Placental pericyte (primary cell): ENCODE measurements around a stretch of chr21.

DNA sequence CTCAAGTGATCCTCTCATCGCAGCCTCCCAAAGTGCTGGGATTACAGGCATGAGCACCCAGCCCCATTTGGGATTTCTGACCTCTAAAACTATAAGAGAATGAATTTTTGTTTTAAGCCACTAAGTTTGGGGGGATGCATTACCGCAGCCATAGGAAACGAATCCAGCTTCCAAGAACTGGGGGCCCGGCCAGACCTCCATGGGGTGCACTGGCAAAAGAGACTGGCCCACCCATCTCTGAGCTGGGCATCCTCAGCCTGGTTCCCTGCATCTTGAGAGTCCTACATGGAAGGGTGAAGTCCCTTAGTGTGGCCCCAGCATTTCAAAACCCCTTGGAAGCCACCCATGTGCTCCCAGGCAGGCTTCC lies 9.2 kb upstream of the IFNGR2 start:
- CAGE, long polyA plus RNA = no peak

DNA sequence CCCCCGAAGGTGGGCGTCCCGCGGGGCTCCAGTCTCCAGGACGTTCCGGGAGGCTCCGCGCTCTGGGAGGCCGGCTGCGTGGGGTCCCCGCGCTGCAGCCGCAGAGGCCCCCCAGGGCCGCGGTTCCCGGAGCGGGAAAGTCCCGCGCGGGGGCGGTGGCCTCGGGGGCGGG lies 147 bp upstream of the IFNGR2 start:
- CAGE, long polyA plus RNA = no peak

DNA sequence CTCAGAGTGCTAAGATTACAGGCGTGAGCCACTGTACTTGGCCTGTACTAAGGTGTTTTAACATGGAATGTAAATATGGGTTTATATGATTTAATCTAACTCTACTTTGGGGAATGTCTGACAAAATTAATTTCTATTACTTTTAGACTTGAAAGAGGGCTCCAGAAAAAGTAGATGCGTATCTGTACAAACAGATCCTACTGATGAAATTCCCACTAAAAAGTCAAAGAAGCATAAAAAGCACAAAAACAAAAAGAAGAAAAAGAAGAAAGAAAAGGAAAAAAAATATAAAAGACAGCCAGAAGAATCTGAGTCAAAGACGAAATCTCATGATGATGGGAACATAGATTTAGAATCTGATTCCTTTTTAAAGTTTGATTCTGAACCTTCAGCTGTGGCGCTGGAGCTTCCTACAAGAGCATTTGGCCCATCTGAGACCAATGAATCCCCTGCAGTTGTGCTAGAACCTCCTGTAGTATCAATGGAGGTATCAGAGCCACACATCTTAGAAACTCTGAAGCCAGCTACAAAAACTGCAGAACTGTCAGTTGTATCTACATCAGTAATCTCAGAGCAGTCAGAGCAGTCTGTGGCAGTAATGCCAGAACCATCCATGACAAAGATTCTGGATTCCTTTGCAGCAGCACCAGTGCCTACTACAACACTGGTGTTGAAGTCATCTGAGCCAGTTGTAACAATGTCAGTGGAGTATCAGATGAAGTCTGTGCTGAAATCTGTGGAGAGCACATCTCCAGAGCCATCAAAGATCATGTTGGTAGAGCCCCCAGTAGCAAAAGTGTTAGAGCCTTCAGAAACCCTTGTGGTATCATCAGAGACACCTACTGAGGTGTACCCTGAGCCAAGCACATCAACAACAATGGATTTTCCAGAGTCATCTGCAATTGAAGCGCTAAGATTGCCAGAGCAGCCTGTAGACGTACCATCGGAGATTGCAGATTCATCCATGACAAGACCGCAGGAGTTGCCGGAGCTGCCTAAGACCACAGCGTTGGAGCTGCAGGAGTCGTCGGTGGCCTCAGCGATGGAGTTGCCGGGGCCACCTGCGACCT lies 6.8 kb downstream of the SON start:
- CAGE, long polyA plus RNA = no peak

- CAGE, long polyA plus RNA = no peak
Observed at GRCh38 chr21:33554088-33554418, 11.2 kb downstream of the SON start.

- CAGE, long polyA plus RNA = no peak
Observed at GRCh38 chr21:33969500-33970125, 54.0 kb upstream of the ATP5PO start.

GRCh38 chr21:34520687-34521462 lies 8.9 kb upstream of the KCNE1 start:
- CAGE, long polyA plus RNA = no peak

GRCh38 chr21:34522006-34522783 lies 10.2 kb upstream of the KCNE1 start:
- CAGE, long polyA plus RNA = no peak

DNA sequence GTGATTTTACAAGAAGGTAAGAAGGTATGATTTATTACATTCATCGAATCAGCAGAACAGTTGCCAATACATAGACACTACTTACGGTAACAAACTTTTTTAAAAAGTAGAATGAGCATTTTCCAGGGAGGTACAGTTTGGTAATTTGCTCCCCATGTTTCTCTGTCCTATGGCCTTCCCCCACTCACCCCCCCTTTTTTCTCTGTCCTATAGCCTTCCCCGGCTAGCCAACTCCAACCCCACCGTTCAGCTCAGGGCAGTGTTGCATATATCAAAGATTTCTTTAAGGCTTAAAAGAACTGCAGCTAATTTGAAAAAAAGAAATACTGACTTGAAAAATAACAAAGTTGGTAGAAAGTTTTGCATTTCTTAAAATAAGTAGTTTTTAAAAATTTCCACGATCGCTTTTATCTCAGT lies 12.2 kb upstream of the KCNE1 start:
- CAGE, long polyA plus RNA = no peak

GRCh38 chr21:34614132-34614588 lies 753 bp downstream of the RCAN1 start:
- CAGE, long polyA plus RNA = no peak

DNA sequence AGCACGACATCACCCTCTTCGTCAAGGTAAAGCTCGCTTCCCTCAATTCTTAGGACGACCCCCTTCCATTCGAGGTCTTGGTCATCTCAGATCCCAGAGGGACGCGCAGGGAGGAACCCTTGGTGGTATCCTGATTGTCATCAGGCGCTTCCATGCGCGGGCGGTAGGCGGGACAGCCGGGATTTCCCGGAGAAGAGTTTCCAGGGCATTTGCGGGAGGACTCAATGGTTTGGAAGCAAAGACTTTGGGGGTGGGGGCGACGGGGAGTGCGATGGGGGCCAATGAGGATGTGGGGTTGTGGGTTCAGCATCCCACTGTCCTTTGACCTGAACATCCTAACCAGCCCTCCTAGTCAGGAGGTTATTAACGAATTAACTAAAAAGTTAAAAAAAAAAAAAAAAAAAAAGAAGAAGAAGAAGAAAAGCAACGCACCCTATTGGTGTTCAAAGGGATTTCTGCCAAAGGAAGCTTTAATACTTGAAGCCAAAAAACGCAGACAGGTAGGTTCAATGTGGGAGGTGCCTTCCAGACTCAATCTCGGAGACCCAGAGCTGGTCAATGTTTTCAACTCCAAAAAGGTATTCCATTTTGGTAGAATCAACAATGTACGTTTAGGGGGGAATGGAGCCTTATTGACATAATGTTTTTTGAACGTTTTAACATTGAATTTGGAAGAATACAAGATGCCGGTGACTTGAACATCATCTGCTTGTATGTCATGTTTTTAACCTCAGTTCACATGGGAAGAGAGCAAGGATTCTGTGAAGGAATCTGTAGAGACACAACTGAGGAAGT lies 2.1 kb downstream of the CLIC6 start:
- CAGE, long polyA plus RNA = no peak

- CAGE, long polyA plus RNA = no peak
Observed at GRCh38 chr21:34790101-34790892, 121.5 kb downstream of the CLIC6 start.

- CAGE, long polyA plus RNA = no peak
Observed at GRCh38 chr21:34792073-34792676, 123.4 kb downstream of the CLIC6 start.

DNA sequence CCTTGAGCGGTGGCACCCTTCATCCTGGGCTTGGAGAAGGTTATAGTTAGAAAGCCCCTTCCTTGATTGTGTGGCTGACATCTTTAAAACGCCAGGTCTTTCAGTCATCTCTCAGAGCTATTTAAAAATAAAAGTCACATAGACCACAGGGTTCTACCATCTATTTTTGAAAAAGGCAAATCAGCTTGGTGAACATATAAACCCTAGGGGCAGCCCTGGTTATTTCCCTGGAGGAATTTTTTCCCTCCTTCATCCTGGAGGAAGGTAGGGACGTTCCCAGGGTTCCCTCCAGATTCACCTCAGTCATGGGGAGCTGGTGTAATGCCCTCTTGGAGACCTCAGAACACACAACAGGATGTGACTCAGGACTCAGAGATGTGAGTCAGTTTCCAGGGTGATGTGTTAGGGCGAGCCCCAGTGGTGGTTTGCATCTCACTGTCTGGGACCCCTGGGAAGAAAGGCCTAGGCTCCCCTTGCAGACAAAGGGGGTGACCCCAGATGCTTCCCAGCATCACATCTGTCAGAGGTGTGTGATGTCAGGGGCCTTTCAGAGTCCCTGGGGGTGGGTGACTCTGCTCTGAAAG lies 138.6 kb downstream of the CLIC6 start:
- CAGE, long polyA plus RNA = no peak

DNA sequence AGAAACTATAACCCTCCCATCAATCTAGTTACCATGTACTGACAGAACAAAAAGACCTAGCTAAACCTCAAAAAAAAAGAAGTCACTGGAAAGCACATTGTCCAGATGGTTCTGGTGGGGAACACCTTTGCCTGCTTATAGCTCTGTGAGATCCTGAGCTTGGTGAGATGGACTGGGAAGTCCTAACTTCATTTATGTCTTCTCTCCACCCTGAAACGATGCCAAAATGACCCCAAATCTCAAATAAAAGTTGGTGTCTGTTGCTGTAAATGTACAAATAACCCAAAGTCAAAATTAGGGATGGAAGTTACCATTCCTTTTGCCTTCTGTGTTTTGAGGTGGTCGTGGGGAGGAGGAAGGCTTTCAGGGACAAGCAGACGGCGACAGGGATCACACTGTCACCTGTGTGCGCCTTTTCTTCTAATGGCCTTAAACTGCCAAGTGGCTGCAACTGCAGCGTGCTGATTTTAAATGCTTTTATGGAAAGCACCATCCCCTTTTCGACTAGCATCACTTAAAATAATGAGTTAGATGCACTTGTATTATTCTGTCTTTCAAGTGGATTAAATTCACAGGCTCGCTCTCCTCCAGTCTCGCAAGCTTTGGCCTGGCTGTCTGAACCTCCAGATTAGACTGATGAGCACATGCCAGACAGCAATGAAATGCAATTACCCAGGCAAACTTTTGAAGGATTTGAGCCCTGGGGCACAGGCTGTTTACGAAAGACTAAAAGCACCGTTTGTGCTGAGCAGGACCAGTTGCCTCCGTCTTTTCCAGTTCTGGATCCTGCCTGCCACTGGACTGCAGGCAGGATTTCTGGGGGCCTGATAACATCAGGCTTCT lies 145.4 kb downstream of the CLIC6 start:
- CAGE, long polyA plus RNA = no peak

DNA sequence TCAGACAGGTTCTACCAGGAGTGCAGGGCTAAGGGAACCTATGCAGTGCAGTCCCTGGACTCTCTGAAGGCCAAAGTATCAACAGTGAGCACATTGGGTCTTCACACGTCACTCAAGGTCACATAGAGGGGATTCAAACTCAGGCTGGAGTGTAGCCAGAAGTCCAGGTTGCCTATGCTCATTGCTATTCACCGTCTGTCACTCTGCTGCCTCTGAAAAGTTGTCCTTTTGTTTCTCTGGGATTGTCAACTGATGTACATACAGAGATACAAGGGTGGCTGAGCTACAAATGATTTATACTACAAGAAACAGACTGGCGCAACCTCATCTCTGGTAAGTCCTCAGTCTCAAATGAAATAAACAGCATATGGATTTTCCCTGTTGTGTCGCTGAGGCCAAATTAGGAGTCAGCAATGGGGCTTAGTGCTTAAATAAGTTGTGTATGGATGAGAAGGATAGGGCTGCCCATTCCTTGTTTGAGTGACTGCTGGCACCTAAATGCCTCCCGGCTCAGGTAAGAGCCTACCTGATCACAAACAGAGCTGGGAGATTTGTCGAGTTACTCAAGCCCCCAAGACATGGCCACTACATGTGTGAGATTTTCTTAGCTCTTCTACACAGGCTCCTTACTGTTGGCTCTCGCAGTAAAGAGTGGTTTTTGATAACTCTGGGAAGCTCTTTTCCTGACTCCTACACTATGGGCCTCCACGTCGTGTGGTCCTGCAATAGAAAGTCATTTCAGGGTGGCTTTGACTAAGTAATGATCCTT lies 148.4 kb downstream of the CLIC6 start:
- CAGE, long polyA plus RNA = no peak

GRCh38 chr21:34853620-34854340 lies 185.0 kb downstream of the CLIC6 start:
- CAGE, long polyA plus RNA = no peak

- CAGE, long polyA plus RNA = no peak
Observed at GRCh38 chr21:34863757-34864620, 185.1 kb downstream of the RUNX1 start.

DNA sequence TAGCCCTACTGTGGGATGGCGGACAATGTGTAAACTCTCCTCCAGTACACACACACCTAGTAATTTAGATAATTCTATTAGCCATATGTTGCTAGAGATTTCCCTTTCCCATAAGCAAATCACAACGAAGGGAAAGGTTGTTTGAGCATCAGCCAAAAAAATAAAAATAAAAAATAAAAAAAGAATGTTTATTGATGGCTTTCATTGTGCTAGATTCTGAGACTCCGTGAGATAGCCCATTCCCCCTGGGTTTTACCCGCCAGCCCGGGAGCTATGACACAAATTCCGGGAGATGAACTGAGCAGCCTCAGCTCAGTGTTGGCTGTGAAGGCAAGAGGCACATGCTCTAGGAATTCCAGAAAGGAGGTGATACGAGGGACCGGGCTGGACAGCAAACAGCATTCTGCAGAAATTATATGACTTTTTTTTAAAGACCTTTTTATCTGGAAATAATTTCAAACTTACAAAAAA lies 378.5 kb upstream of the RUNX1 start:
- CAGE, long polyA plus RNA = no peak

DNA sequence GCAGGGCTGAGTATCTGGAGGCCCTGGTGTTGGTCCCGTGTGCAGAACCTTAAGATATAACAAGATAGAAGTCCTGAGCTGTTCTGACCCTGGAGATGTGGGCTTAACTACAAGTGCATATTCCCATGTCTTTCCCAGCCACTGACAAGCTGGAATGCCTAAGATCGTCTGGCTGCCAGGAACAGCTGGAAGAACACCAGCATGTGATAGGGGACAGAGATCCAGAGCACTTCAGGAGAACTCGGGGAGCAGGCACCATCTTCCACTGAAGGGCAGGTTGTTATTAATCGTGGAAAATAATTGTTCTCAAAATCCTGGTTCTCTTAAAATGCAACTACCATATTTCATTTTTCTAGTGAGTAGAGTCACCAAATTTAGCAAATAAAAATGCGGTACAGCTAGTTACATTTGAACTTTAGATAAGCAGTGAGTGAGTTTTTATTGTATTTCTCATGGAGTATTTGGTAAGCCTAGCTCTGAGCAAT lies 420.0 kb upstream of the RUNX1 start:
- CAGE, long polyA plus RNA = no peak

- CAGE, long polyA plus RNA = no peak
Observed at GRCh38 chr21:35529181-35529632, 480.1 kb upstream of the RUNX1 start.